ENCODE measurements around a stretch of chr7.

DNA sequence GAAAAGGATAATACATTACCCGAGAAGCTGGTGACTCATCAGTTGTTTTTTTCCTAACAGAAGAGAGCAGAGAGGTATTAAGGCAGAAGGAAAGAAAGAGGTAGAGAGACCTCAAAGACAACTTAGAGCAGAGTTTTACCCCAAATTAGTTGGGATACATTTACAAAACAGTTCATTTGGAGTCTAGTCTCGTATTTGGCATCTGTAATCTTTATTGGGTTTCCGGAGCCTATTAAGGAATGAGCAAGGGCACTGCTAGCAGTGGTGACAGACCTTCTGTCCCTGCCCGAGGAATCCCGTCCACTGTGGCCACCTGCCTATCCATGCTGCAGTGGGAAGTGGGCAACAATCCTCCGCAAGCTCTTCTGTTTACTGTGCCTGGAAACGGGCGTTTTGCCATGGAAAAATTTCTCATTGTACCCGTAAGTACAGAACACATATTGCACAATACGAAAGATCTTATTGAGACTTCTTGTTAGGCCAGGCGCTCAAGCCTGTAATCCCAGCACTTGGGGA is 169.9 kb upstream of the MKLN1 start:
- PRO-cap, result bidirectional peak, plus-strand start at position 460 of the sequence, minus-strand start at position 330 of the sequence

DNA sequence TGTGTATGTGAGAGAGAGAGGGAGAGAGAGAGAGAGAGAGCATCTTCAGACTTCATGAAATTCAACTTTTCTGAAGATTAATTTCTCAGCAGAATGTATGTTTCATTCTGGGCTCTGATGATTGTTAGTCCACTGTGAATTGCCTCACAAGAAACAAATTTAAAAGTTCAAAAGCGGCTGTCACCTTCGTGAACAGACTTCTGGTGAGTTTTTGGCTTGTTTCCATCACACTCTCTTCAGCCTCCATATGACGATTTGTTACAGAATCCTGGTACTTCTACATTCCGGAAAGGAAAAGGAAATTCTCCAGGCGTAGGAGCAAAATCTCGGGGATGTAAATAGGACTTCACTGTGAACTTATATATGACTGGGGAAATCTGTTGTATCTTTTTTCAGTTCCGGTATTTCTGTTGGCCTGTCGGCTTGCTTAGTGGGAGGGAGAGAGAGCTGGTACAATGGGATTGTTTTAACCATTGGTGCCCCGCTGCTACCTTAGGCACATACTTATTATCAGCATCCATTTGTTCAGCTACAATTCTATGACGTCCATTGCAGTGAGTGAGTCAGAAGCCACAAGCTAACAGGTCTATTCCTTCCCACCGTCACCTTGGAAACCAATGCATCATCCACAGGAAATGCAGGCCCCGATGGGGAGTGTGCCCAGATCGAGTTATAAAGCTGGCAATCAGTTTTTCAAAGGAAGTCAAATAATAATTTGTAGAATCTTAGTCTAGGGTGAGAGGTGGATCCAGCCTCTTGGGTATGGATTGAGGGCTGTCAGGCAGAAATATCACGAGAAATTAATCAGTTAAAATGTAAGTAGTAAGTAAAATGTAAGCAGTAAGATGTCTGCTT is 92.1 kb upstream of the MKLN1 start:
- PRO-cap, result no peak

DNA sequence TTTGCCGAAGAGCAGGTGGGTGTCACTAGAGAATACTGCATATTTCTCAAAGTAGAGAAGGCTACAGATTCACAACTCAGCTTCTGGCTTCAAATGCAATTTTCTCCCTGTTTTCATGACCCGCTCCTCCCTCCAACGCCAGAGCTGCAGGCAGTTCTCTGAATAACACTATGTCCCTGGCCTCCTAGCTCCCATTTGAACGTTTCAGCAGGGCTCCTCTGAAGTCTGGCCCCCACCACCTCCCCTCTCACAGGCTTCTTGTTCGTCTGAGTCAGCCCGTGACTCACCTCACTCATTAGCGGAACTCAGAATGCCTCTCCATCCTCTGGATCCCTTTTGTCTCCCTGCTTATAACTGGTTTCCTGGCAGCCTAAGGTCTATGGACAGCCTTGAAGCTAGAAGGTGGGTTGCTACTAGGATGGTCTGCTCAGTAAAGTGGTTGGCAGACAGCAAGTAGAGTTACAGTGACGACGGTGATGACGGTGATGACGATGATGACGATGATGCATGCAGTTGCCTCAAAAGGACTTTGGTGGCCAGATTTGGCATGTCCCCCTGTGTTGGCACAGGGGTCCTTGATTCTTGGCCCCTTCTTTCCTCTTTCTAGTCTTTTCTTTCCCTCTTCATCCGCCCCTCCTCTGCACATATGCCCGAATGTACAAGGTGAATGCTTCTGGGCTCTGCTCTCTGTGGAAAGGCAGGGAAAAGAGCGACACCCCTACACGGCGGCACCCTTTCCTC is 83.3 kb upstream of the MKLN1 start:
- PRO-cap, result bidirectional peak, plus-strand start at position 295 of the sequence, minus-strand start at position 167 of the sequence

GRCh38 chr7:131326596-131326997 is 1.1 kb upstream of the MKLN1 start:
- PRO-cap, result no peak

DNA sequence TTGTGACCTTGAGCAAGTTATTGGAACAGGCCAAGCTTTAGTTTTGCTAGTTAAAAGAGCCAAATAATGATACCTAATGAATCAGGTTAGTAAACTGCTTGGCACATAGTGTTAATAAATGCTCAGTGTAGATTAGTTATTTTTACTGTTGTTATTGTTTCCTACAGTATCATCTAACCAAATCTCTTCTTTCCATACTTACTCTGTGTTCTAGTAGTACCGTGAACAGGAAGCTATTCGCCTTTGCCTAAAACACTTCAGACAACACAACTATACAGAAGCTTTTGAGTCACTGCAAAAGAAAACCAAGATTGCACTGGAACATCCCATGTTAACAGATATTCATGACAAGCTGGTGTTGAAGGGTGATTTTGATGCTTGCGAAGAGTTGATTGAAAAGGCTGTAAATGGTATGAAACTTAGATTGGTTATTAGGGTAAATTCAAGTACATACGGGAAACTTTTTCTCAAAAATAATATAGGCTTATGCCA is 71.4 kb downstream of the MKLN1 start:
- PRO-cap, result no peak

DNA sequence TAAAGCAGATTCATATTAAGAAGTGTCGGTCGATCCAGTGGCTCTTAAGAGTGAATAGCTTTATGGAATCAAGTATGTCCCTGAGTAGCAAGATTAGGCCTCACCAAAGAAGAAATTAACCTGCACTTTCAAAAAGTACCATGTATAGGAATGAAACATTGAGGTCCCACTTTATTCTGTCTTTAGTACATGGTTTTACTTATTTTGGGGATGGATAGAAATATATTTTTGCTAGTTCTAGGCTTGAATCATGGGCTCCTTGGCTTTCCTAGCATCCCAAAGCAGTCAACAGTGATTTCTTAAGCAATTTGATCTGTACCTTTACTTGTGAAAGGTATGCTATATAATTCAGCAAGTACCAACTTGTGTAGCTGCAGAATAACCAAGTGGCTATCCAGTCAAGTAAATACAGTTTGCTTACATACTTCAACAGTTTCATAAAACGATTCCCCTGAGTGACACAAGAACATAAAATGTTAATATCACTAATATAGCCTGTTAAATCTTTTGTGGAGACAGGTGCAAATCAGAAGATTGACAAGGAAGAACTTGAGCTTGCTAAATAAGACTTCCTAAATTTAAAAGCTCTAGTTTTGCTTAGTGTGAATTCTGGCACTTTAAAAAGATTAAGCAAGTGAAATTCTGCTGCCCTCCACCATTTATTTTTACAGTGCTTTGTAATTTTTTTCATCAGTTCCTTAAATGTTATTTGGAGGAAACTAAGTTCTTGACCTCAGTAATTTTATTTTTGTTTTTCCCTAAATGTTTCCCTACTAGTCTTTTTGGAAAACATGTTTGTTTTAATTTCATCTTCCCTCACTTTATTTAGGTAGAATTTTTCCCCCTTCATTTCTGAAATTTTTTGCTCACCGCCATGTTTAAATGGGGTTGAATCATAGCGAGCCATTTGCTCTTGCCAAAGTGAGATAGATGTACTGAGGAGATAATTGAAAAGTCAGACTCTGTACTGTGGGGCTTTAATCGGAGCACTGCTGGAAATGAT is 67.1 kb downstream of the PODXL start:
- PRO-cap, result no peak

DNA sequence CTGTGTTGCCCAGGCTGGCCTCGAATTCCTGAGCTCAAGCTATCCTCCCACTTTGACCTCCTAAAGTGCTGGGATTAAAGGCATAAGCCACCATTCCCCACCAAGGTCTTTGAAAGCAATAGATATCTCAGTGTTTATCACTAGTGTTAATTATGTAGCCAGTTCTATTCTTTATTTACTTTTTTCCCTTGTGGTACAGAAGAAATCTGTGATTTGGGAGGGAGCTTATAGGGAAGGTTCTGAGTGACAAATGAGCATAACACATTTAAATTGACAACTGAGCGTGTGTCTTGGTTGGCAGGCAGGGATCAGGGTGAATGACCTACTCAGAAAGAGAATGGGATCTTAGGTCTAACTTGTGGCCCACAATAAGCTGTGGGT is 57.8 kb downstream of the PODXL start:
- PRO-cap, result no peak

DNA sequence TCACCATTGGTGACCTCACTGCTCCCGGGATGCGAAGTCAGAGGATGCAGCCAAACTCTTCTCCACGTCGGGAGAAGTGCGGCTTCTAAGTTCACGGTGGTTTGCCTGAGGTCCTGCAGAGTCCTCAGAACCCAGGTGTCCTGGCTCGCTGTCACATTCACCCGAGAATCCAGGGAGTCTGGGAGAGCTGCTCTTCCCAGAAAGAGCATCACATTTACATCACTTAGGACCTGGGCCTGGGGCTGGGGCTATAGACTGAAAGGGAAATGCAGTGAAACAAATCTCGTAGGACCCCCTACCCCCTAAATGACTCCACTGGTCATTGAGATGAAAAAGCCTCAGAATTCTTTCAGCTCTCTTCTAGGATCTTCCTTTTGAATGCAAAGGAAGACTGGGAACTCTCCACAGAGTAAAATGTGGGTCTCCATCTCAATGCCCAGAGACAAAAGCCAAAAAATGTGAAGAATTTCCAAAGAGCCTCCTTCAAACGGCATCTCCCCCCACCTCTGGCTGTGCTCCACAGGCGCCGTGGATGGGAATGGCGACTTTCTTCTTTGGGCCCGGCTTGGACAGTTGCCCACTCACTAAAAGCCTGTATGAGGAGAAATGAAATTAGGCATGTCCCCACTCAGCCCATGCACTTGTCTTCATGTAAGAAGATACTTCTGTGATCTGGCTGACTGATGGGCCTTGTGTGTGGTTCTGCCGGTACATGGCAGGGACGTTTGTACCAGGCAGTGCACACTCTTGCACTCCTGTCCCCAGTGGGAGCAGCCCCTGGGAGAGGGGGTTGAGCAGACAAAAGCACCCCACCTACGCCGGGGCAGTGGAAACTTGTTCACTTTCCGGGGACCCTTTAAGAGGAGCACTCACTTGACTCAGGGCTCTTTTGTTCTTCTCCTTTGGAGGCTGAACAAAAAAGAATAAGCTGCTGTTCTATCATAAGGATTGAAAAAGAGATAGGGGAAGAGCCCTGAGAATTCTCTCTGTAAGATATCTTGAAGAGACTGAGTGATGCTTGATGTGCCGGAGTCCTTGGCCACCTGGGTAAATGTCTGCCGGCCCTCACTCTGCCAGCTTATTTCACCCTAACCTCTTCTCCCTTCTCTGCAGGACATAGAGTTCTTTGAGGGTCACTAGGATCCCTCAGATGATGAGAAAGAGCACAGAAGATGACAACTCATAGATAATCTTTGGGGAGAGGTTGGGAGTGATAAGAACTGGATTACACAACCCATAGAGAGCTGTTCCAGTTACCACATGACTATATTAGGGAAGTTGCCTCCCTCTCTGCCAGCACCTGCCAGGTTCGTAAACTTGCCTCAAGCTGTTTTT is 49.2 kb upstream of the PODXL start:
- PRO-cap, result no peak

DNA sequence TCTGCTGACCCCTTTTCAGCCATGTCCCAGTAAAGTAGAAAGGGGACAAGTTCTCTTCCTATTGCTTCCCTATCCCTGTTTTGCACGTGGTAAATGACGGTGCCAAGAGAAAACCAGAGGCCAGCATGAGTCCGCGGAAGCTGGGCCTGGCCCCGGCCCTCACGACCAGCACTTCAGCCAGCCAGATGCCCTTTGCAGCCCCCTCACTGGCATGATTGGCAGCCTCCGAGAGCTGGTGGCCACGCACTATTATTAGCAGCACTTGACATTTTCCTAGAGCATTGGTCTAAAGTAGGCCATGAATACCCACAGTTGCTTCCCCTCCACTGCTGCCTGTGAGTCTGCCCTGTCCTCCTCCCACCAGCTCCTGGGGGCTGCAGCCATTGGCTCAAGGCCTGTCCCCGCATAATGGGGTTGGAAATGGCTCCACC is 369.1 kb downstream of the PLXNA4 start:
- PRO-cap, result no peak

- PRO-cap, result no peak
Measured at GRCh38 chr7:132410255-132410733, 166.0 kb downstream of the PLXNA4 start.

DNA sequence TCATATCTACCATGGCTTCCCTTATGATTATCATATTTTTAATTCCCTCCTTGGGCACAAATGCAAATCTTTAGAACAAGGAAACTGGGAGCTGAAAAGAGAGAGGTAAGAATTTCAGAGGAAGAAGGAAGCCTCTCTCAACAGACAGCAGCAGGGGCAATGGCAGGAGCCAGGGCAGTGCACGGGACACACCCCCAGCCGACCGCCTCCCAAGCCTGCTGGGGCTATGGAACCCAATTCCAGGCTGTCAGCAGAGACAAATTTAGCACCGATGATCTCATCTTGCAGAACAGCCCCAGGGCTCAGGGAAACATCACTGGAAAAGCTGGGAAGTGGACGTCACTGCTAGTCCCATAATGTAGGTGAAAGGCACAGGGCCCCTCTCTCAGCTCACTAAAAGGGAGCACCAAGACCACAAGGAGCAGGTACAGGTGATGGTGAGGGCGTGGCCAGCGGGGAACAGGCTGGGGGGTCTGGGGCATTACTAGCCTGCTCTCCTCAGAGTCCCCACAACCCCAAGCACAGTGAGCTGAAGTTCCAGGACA is 103.8 kb downstream of the PLXNA4 start:
- PRO-cap, result bidirectional peak, plus-strand start at position 356 of the sequence, minus-strand start at position 203 of the sequence

DNA sequence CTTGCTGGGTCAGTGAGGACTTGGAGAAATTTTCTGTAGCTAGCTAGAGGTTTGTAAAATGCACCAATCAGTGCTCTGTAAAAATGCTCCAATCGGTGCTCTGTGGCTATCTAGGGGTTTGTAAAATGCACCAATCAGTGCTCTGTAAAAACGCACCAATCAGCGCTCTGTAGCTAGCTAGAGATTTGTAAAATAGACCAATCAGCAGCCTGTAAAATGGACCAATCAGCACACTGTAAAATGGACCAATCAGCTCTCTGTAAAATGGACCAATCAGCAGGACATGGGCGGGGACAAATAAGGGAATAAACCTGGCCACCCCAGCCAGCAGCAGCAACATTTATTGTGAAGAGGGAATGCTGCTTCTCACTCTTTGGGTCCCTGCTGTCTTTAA is 347.6 kb upstream of the LRGUK start:
- PRO-cap, result no peak

DNA sequence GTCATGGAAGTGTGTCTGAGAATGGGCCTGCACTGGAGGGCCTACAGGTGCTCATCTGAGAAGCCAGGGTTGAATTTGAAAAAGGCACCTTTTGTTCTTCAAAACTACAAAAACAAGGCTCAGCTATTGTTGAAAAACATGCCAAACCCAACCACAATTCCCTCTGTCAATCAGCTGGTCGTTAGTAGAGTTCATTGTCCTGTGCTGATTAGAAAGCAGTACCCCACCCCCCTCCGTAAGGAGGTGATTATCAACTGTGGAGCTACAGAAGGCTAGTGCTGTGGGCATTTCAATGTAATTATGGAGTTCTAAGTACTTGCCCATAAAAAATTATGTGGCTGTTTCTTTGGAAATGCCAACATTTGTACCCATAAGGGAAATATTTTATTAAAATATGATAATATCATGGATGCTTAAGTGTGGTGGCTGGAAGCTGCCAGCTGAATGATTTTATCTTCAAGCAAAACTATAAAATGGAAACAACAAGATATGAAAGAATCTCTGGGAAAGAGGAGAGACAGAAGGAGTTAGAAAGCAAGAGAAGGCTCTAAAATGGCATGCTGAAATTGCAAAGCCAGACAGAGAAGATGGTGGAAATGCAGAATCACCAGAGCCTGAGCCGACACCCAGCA is 179.6 kb upstream of the LRGUK start:
- PRO-cap, result no peak

DNA sequence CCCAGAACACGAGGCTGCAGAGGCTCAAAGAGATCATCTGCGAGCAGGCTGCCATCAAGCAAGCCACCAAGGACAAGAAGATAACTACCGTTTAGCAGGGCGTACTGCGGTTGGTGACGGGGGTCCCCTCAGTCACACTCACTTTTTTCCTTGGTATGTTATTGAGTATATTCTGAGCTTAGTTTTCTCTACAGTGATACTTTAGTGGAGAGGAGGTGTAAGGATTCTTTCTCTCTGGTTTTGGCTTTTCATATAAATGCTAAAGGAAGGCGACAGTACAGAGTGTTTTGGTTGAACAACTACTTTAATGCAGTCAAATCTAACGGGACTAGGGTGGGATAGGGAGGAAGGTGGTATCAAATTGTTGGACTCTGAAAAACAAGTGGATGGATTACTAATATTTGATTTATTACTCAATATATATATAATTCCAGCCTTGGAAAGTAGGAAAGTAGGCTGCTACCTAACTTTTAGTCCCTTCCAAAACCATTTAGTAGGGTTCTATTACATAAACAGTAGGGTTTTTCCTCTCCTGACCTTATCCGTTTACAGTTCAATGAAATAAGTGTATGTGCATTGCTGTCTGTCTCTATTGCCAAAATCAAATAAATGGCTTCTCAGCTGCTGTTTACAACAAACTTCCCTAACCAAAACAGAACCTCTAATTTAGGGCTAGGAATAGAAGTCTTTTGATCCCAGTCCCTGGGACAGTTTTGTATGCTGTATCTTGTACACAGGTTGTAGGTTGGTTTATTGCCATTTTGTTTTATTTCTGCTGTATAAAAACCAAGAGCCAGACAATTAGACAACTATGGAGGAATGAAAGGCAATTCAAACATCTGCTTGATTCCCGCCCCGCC is 62.5 kb upstream of the LRGUK start:
- PRO-cap, result no peak

DNA sequence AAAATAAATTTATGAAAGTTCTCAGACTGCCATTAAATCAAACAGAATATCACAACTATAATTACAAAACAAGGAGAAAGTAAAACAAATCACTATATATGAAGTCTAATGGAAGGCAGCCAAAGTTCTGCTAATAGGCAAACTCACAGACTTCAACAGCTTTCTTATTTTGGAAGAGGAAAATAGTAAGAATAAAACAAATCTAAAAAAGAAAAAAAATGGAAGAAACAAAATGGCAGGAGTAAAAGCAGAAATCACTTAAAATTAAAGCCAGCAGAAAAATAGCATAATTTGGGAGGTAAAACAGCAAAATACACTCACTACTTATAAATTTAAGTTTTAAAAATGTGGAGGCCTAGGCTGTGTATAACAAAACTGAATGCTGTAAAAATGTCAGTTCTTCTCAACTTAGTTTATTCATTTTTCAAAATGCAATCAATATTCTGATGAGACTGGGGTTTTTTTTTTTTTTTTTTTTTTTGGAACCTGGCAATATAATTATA is 69.5 kb downstream of the AKR1B1 start:
- PRO-cap, result no peak

DNA sequence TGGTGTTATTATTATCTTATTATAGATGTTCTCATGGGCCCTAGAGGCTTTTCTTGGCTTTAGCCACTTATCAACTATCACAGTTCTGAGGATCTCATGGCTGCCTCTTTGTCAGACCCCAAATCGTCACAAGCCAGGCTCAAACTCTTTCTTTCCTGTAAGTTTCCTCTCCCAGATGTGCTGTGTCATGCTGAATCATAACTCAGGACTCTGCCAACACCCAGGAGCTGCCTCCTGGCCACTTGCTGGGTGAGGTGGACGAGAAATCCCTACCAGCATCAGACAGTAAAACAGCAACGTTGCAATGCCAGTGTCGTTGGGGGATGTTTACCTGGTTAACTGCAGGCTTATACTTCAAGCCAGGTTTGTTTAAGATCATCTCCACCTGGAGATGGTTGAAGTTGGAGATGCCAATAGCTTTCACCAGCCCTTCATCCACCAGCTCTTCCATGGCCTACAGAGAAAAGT is 10.2 kb downstream of the AKR1B1 start:
- PRO-cap, result no peak

- PRO-cap, result no peak
Measured at GRCh38 chr7:134510532-134511061, 16.8 kb upstream of the AKR1B10 start.

GRCh38 chr7:134542189-134542640 is 6.7 kb upstream of the AKR1B15 start:
- PRO-cap, result no peak

GRCh38 chr7:134562914-134563527 is 14.1 kb downstream of the AKR1B15 start:
- PRO-cap, result no peak

- PRO-cap, result no peak
Measured at GRCh38 chr7:134645537-134645797, 1.2 kb upstream of the BPGM start.